H9 (cell line): ENCODE measurements around a stretch of chr2.

DNA sequence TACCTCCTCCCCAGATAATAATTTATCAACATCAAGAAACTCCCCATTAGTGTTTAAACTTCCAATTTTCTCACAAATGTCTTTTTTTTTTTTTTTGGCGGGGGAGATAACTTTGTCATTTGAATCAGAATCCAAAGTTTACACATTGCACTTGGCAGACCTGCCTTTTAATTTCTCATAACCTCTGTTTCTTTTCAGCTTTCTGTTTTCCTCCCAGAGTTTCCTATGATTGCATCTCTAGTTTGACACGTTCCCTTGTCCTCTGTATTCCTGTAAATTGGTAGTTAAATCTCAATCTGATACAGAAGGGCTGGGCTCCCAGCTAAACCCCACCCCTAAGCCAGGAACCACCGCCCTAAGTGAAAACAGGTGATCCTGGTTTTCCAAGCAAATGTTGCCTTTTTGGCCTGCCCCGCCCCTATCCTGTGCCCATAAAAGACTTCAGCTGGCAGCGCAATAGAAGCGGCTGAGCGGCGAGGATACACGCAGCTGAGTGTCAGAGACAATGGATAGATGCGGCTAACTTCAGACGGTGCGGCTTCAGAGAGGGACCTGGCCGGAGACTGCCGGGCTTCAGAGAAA is 49.9 kb upstream of the POLE4 start:
- PRO-cap = unidirectional peak, plus-strand start at position 461 of the sequence

DNA sequence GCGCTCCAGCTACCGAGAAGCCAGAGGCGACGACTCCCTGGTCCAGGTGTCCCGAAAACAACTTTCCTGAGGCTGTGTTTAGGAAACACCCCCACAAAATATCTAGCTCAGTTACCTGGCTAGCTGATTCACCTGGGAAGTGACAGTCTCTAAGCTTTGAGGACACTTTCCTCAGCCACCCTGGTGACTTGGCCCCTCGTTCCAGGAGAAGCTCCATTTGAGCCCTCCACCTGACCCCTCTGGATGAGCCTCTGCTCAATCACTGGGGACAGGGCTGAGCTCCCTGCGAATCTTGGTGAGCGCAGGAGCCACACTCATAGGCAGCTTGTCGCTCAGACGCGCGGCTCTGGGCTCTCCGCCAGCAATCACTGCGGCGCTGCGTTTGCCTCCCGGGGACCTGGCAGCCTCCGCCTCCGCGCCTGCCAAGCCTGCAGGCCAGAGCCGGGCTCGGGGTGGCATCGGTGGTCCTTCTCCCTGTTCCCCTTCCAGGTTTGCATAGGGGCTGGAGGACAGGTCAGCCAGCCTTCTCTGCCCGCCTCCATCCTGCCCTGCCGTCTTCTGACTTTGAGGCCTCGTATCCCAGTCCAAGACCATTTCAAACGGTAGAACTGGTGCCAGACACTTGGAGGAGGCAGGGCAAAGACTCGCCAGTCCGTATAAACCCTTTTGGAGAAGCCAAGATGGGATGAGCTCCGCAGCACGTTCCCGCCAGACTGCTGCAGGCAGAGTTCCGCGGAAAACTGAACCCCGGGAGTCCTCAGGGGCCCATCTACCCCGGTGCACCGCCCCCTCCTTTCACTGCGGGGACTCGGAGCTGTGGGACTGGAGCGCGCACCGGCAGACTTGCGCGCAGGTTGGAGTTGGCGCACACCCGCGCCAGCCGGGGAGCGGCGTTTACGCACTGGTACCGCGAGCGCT is 912 bp upstream of the TACR1 start:
- PRO-cap = no peak

GRCh38 chr2:75428761-75429030 is 132.0 kb downstream of the EVA1A start:
- PRO-cap = no peak

DNA sequence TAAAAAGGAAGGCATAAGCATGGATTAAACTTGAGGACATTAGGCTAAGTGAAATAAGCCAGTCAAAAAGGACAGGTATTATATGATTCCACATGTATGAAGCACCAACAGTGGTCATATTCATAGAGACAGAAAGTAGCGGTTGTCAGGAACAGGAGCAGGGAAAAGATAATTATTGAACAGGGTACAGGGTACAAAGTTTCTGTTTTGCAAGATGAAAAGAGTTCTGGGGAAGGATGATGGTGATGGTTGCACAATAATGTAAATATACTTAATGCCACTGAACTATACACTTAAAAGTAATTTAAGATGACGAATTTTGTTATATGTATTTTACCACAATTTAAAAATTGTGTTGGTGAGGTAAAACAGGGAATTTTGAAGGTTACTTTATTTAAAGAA is 39.2 kb downstream of the EVA1A start:
- PRO-cap = no peak

GRCh38 chr2:75612923-75613345 is 33.6 kb upstream of the MRPL19 start:
- PRO-cap = no peak

DNA sequence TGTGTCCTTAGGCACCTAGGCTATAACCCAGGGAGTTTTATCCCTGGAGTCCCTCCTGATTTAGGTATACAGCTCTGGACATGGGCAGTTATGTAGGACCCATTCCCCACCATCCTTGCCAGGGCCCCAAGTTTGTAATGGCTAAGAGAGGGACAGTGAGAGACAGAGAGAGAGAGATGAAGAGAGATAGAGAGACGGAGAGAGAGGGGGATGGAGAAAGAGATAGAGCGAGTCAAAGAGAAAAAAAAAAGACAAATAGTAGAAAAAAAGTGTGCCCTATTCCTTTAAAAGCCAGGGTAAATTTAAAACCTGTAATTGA is 162.3 kb upstream of the GCFC2 start:
- PRO-cap = no peak

GRCh38 chr2:76579571-76579961 is 868.9 kb upstream of the GCFC2 start:
- PRO-cap = bidirectional peak, plus-strand start at chr2:76579650, minus-strand start at chr2:76579348

DNA sequence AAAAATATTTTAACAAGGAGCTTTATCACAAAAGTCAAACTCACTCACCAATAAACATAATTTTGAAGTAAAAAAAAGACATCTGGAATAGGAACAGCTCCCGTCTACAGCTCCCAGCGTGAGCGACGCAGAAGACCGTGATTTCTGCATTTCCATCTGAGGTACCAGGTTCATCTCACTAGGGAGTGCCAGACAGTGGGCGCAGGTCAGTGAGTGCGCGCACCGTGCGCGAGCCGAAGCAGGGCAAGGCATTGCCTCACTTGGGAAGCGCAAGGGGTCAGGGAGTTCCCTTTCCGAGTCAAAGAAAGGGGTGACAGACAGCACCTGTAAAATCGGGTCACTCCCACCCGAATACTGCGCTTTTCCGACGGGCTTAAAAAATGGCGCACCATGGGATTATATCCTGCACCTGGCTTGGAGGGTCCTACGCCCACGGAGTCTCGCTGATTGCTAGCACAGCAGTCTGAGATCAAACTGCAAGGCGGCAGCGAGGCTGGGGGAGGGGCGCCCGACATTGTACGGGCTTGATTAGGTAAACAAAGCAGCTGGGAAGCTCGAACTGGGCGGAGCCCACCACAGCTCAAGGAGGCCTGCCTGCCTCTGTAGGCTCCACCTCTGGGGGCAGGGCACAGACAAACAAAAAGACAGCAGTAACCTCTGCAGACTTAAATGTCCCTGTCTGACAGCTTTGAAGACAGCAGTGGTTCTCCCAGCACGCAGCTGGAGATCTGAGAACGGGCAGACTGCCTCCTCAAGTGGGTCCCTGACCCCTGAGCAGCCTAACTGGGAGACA is 231.7 kb upstream of the LRRTM4 start:
- PRO-cap = bidirectional peak, plus-strand start at position 280 of the sequence, minus-strand start at position 158 of the sequence; unidirectional peak, minus-strand start at position 518 of the sequence

GRCh38 chr2:78621691-78621905 is 403.9 kb upstream of the REG3G start:
- PRO-cap = no peak

GRCh38 chr2:78665225-78665591 is 360.3 kb upstream of the REG3G start:
- PRO-cap = no peak

GRCh38 chr2:81466702-81467817 is 1162.5 kb upstream of the LRRTM1 start:
- PRO-cap = no peak

GRCh38 chr2:81734784-81735181 is 1430.2 kb upstream of the LRRTM1 start:
- PRO-cap = no peak

DNA sequence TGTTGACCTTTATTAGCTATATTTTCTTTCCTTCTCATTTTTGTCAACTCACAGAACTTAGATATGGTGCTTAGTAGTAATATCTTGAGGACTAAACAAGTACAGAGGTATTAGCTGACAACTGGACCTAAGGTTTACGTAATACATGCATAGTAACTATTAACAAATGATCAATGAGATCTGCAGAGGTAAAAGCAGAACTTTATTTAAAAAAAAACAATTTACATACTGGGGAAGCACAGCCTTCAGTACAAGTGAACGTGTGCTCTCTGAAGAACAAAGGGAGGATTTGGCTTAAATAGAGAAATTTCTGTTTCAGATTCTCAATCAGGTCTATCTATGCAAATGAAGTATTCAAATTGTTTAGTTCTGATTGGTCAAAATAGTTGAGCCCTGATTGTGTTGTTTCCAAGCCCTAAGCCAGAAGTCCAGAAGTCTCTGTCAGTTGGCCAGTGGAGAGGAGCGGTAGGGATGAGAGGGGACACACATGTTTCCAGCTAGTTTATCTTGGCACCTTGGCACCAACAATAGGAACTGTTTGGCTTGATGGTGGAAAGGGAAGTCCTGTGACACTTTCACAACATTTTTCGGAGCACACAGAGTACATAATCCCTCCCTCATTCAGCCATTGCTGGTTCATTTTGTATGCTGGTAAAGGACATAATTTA is 1661.8 kb downstream of the SUCLG1 start:
- PRO-cap = no peak

DNA sequence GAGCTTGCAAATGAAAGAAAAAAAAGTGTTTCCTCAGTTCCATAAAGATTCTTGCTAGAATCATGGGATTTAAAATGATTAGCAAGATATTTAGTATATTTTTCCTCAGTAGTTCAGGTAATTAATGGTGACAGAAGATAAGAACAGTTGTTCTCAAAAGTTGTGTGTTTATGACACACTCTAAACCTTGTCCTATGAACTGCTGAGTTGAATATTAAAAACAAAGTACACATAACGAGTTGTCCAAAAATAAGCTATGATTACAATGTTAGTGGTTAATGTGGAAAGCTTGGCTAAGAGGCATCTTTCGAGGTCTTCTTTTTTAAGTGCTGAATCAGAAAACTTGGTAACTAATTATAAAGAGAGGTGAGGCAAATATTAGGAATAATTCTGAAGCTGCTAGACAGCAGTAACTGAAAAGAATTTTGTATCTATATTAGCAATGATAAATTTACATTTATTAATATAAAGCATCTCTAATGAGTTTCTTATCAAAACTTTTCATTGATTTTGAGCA is 1088.7 kb downstream of the SUCLG1 start:
- PRO-cap = no peak

GRCh38 chr2:84297132-84297461 is 162.0 kb downstream of the SUCLG1 start:
- PRO-cap = no peak

DNA sequence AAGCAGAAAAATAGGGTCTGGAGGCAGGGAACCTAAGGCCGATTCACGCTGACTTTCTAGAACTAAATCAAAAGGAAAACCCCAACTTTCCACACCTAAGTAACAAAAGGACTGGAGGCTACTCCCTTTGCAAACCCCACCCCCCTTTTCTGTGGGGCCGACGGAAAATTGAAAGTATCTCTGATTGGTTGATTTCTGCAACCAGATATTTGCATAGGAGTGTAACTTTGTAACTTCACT is 19.2 kb downstream of the TMSB10 start:
- PRO-cap = no peak

GRCh38 chr2:84959028-84959790 is 11.8 kb upstream of the KCMF1 start:
- PRO-cap = bidirectional peak, plus-strand start at chr2:84959264, minus-strand start at chr2:84959301; bidirectional peak, plus-strand start at chr2:84959369, minus-strand start at chr2:84959368

GRCh38 chr2:84972460-84972785 is 1.5 kb downstream of the KCMF1 start:
- PRO-cap = no peak

DNA sequence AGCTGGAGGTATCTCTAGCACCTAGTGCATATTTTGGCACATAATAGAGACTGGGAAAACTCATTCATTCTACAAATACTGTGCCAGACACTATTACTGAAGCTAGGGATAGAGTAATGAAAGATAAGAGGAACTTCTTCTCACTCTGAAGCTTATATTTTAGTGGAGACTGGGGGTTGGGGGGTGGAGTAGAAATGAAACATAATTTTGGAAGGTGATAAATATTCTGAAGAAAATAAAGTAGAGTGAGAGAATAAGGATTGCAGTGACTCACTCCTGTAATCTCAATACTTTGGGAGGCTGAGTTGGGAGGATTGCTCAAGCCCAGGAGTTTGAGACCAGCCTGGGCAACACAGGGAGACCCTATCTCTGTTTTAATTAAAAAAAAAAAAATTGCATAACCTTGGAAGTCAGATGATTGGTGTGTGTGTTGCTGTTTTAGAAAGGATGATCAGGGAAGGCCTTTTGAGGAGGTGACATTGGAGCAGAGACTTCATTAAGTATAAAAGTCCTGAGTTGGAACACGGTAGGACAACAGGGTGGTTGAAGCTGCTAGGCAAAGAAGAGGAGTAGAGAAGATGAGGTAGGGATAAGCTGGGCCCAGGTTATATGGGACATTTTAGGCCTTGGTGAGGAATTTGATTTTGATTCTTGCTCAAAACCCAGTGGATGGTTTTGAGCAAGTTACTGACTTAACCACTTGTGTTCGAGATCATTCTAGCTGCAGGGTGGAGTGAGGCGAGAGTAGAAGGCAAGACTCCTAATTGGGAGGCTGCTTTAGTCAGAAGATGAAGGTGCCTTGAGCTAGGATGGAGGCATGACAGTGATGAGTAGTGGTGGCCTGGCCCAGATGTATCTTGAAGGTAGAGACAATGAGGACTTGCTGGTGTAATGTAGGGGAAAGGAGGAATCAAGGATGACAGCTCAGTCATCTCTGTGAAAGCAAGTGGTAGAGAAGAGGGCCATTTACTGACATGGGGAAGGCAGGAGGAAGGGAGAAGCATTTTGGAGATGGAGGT is 19.6 kb downstream of the KCMF1 start:
- PRO-cap = no peak

DNA sequence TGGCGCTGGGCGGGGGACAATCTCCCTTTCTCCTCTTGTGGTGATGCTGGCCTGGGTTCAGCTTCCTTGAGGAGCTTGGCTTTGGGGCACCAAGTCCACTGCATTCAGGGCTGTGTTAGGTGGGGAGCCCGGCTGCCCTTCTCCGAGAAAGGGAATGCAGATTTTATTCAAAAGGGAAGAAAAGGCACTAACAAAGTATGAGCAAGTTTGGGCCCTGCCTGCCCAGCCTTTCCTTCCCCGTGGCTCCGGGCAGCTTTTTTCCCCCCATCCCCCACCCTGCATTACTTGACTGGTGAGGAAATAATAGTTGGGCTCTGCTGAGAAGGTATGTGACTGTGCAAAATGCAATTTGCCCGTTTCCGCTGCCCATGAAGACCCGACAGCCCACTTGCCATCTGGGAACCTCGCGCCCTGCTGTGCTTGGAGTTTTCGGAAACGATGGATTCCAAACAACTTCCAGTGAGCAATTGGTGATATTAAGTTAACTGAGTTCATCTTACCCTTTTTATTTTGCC is 82.9 kb downstream of the TCF7L1 start:
- PRO-cap = no peak